ENCODE measurements around the genes LSM10, INPP5B and MYCBP.

GRCh38 chr1:36301238-36301913 lies 4.8 kb upstream of the SH3D21 start:
- RRBS = no CpG with 5 or more reads among the region's 5 CpGs

DNA sequence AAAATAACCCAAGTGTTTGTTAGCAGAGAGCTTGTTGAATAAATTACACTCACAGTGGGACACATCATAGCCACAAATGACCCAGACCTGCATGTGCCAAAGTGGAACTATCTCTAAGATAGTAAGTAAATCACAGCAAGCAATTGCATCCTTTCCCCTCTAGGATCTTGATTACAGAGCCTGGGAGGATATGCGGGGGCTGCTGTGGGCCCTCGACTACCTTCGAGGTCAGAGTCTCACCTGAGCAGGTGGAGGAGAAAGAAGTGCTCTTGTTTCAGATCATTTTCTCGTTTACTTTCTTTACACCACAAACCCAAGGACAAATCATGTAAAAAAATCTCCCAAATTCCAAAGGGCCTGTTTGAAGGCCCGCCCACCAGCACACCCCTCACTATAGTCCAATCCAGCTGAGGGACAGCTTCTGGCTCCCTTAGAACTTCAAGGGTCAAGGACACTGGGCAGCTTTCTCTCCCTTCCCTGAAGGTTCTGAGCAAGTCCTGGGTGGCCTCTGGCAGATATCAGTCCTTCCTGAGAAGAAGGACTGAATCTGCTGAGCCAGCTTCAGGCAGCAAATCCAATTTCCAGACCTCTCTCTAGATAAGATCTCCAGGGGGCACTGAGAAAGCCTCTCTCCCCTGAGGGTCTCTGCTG lies 5.6 kb downstream of the STK40 start:
- RRBS = no CpG with 5 or more reads among the region's 5 CpGs

DNA sequence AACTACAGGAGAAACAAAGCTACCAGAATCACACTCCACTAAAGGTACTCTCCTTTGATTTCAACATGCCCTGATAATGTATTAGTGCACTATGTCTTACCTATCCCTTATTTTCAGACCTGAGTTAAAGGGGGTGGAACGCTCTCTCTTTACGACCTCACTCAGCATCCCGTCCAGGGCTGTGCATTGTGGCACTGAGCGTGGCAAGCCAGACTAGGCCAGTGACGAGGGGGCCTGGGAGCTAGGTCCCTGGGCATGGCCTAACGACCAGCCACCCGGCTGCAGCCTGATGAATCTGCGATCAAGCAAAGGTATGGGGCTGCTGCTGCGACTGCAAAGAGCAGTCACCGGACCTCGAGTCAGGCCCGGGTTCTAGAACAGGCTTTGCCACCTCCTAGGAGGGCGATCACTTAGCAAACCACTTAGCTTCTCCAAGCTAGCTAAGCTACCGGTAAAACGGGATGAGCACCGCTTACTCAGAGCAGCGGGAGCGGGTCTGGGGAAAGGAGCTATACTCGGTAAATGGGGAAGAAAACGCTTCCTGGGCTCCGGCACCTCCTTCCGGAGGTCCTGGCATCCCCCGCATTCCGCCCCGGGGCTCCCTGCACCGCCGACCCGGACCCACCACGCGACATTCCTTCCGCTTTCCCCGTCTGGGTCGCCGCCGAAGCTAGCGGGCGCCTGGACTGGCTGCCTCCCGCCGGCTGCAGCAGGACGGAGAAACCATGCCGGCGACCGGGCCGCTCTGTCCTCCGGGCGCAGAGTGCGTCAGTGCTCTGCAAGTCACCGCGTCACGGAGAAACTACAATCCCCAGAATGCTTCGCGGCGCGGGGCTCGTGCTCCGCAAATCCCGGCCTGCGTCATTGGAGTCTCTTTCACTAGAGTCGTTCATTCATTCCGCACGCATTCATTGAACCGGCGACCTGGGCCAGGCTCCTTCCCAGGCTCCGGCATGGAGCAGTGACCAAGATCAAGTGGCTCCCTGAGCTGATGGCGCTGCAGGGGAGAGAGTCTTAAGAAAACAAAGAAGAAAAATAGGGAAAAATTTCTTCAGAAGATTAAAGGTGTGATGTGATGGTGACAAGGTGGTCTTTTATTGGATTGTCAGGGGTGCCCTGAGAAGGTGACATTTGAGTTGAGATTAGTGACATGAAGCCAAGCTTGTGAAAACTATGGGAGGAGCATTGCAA lies at the start of gene LSM10:
Gene LSM10 (minus strand): TSS at position 767 of the 1,191 bp plus-strand sequence.
- RRBS = 1% methylated on average over 36 of the region's 65 CpGs

DNA sequence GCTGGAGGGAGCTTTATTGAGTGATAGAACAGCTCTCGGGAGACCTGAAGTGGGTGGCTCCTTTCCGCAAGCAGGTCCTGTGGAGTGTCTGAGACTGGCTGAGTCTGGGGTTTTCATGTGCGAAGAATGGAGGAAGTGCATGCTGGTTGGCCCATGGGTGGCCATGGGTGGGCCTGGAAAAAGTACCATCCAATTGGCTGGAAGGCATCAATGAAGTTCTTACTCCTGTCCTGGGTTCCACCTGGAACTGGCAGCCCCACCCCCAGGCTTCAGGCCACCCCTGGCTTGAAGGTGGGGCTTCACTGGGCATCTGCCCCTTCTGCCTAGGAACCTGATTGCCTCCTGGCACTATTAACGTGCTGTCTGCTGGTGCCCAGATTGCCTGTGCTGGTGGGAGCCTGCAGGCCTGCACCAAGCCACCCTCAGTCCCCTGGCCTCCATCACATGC lies 3.7 kb upstream of the LSM10 start:
- RRBS = no CpG with 5 or more reads among the region's 4 CpGs

DNA sequence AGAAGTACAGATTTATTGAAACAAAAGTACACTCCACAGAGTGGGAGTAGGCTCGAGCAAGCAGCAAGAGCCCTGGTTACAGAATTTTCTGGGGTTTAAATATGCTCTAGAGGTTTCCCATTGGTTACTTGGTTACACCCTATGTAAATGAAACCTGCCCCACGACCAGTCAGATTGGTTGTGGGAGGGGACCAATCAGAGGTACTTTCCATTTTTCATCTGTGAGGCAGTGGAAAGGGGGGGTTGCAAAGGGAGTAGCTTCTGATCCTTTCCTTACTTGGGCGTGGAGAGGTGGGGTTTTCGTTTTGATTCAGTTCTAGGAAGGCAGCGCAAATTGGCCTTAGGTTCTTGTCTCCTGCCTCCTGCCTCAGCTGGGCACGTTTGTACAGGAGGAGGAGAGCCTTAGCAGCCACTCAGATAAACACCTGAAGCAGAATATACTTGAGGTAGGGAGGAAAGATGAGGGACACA lies 14.2 kb upstream of the LSM10 start:
- RRBS = no CpG with 5 or more reads among the region's 6 CpGs

DNA sequence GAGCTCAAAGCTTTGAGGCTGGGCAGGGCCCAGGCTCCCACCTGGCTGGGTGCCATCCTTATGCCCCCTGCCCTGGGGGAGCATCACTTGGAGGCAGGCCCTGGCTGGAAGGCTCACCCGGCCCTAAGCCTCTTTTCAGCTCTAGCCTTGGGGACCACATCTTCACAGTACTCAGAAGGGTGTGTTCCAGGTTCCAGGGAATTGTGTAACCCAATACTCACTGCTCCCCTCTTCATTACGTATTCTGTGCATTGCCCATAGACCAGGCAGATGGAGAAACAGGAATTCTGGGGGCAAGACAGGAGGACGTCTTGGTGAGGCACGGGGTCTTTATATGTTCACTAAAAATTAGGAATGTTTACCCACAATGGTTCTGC lies 417 bp upstream of the CSF3R start:
- RRBS = no CpG with 5 or more reads among the region's 4 CpGs

DNA sequence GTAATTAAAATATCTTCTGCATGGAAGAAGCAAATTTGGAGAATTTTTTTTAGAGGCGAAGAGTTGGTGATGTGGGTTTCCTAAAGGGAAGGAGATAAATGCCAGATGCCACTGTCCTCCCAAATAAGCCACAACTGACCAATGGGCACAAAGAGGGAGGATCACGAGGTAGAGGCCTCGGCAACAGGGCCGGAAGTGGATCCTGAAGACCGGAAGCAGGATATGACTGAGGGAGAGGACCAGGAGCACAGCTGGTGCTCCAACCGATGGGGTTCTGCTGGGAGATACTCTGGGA lies 169.1 kb downstream of the GRIK3 start:
- RRBS = no CpG with 5 or more reads among the region's 6 CpGs

- RRBS = no CpG with 5 or more reads among the region's 32 CpGs
Observed at GRCh38 chr1:37481236-37482147, 7.1 kb downstream of the ZC3H12A start.

GRCh38 chr1:37560731-37561017 lies 3.9 kb downstream of the DNALI1 start:
- RRBS = no CpG with 5 or more reads among the region's 4 CpGs

GRCh38 chr1:37606546-37606878 lies 10.8 kb upstream of the GNL2 start:
- RRBS = no CpG with 5 or more reads among the region's 8 CpGs

- RRBS = 2% methylated on average over 13 of the region's 47 CpGs
Observed at GRCh38 chr1:37633721-37634503, 780 bp downstream of the RSPO1 start.

DNA sequence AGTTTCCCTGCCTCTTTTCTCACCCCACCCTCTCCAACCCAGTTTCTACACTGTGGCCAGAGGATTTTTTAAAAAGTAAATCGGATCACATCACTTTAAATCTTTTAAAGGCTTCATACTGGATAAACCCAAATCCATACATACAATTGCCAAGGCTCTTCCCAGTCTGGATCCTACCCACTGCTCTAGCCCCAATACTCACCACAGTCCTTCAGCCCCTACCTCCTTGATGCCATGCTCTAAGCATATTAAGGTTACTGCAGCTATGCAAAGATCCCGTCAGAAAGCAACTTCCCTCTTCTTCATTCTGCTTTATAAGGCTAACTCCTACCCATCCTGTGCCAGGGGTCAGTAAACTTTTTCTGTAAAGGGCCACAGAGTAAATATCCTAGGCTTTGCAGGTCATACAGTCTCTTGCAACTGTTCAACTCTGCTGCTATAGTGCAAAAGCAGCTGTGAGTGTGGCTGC lies 34.2 kb upstream of the MTF1 start:
- RRBS = no CpG with 5 or more reads among the region's 2 CpGs

- RRBS = no CpG with 5 or more reads among the region's 14 CpGs
Observed at GRCh38 chr1:37946495-37947427, at the start of gene INPP5B. INPP5B (minus strand) TSS chr1:37947053.

GRCh38 chr1:37989170-37989840 lies 517 bp downstream of the SF3A3 start:
- RRBS = no CpG with 5 or more reads among the region's 34 CpGs

- RRBS = 93% methylated on average over 4 of the region's 11 CpGs
Observed at GRCh38 chr1:38026911-38027436, 14.4 kb downstream of the UTP11 start.

DNA sequence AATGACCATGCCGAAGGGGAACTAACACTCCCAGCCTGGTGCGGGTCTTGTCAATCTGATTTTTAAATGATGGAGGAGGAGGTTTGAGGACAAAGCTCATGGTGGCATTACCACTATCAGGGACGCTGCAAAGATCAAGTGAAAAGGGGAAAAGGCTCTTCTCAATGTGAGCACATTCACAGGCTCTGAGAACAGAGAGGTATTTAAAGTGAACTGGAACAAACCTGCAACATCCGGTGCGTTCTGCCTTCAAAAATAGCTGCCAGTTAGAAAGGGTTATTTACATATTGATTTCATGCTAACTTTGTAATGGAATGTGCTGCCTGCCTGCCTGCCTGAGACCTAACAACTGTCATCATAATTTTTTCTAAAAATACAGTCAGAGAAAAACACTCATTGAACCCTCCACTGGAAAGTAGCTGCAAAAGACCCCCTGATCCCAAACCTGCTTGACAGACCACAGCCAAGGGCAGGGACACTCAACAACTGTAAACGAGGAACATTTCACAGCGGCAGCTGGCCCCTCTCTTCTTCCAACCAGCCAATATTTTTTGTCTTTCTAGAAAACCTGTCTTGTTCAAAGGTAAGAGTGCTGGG lies 384.2 kb downstream of the RRAGC start:
- RRBS = no CpG with 5 or more reads among the region's 7 CpGs

- RRBS = no CpG with 5 or more reads among the region's 4 CpGs
Observed at GRCh38 chr1:38586976-38587294, 272.6 kb downstream of the RRAGC start.

DNA sequence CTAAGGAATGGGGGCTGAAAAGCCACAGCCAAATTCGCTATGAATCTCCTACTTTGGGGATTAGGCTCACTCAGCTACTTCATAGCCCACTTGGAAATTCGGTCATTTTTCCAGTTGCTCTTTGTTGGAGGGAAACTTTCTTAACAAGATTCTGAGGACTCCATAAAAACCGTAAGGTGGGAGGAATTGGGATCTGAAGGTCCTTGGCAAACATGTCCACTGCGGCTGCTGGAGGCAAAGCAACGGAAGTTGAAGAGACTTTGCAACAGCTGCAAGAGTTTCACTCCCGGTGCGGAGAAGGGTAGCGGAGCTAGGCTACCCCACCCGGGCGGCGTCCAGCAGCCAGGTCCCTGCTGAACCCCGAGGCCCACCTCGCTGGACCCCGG lies 634 bp downstream of the MYCBP start:
- RRBS = under 1% methylated on average over 6 of the region's 14 CpGs

DNA sequence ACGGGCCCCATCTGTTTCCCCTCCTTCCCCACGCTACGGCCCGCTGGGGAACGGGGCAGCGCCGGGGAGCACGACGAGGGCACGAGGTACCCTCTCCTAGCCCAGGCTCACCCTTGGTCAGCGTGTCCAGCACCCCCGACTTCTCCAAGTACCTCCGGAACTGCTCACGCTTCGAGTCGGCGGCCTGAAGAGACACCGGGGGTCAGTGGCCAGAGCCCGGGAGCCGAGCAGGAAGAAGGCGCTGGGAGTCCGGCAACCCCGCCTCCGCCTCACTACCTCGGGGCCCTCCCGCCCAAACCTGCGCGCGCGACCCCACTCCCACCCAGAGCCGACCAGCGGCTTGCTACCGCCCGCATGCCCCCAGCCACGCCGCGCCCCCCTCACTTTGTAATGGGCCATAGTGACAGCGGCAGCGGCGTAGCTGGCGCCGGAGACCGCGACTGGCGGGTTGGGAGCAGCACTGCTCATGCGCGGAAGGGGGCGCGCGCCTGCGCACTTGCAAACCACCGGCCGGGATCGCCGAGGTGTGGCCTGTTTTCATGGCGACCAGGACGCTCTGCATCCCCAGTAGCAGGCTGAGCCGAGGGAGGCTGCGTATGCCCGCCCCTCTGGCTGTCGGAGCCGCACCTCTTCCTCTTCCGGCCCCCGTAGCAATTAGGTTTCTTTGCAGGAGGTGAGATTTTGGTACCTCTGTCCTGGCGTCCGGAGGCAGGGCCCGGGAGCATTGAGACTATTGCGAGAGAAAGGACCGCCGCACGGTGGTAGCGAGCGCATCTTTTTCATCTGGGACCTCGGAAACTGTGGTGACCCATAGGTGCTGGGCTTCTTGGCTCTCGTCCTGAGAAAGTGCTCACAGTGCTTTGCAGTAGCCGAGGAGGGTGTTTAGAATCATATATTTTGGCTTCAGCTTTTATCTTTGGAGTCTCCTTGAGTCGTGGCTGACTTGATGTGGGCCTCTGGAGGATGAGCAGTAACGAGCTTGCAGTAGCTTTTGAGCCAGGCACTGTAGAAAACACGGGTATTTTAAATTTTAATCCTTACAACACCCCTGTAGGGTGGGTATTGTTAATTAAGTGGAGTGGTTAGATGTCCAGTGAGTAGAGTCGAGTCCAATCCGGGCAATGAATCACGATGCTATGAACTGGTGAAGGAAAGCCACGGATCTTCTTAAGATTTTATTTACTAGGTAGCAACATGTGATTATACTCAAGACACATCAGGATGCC lies at the start of gene MYCBP:
Gene MYCBP (minus strand): TSS at position 442 of the 1,226 bp plus-strand sequence.
- RRBS = 1% methylated on average over 30 of the region's 83 CpGs

- RRBS = 18% methylated on average over 30 of the region's 122 CpGs
Observed at GRCh38 chr1:39080743-39081881, 55.0 kb downstream of the NDUFS5 start.